Cardiac ventricle fibroblast (primary cell): Measurements from ENCODE around the genes FAM110A, RSPO4 and SNPH.

DNA sequence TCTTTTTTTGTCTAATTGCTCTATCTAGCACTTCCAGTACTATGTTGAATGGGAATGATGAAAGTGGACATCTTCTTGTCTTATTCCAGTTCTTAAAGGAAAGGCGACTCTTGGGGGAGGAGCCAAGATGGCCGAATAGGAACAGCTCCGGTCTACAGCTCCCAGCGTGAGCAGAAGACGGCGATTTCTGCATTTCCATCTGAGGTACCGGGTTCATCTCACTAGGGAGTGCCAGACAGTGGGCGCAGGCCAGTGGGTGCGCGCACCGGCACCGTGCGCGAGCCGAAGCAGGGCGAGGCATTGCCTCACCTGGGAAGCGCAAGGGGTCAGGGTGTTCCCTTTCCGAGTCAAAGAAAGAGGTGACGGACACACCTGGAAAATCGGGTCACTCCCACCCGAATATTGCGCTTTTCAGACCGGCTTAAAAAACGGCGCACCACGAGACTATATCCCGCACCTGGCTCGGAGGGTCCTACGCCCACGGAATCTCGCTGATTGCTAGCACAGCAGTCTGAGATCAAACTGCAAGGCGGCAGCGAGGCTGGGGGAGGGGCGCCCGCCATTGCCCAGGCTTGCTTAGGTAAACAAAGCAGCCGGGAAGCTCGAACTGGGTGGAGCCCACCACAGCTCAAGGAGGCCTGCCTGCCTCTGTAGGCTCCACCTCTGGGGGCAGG lies 12.4 kb upstream of the DEFB126 start:
- RAMPAGE, long total RNA: no peak

- RAMPAGE, long total RNA: no peak
Observed at GRCh38 chr20:266651-267483, 9.3 kb downstream of the DEFB132 start.

- RAMPAGE, long total RNA: no peak
Observed at GRCh38 chr20:298862-299319, 1.5 kb downstream of the ZCCHC3 start.

DNA sequence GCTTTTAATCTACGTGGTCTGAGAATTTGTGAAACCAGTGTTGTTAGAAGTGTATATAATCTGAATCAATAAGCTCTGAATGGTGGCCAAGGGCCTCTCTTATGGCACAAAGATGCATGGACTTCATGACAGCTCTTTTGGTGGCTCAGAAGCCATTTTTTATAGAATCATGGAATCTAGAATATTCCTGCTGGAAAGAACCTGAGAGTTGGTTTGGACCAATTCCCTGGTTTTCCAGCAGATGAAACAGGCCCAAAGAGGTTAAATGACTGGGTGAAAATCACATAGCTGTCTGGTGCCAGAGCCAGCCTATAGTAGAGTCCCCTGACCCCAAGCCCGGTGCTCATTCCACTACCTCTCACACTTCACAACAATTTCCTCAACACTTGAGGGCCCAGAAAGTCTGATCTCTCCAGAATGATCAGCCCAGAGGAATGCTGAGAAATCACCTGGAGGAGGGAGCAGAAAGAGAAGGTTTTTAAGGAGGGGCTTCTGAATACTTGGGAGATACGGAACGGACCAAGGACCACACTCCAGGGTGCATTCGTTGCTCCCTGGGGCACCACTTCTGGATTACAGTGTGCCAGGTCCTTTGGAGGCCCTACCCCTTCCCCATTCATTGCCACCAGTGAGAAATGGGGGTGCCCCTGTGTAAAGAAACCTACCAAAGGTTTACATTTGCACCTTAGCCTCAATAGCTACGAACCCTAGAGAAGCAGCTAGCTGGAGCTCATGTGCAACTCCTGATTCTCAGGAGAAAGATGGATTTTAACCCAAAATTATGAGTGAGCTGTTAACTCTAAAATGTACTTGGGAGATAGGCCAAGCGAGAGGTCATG lies 2.2 kb downstream of the ZCCHC3 start:
- RAMPAGE, long total RNA: no peak

DNA sequence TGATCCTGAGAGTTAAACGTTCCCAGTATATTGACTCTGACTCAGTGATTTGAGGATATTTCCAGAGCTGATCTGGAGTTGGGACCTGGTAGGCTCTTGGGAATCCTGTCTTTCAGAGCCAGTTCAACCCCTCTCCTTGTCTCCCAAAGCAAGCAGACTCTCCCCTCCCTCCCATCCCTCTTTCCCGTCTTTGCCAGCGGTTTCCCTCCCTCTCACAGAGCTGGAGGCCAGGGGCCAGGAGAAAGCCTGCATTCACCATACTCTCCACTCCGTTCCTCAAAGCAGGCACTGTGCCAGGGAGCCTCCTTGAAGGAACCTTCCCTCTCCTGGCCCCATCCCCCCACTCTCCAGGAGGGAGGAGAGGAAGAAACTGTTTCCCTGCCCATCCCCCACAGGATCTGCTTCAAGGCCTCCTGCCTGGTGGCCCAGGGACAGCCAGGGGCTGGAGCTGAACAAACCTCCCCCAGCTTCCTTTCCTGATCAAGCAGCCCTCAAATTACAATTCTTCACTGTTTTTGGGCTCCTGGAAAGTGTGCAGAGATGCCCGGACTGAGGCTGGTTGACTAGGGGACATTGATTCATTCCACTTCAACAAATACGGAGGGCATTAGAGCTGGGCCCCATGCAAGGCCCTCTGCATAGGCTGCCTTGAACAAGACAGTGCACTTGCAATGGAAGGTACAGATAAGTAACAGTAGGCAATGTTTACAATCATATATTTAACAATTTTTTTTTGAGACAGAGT lies 3.8 kb downstream of the ZCCHC3 start:
- RAMPAGE, long total RNA: no peak

DNA sequence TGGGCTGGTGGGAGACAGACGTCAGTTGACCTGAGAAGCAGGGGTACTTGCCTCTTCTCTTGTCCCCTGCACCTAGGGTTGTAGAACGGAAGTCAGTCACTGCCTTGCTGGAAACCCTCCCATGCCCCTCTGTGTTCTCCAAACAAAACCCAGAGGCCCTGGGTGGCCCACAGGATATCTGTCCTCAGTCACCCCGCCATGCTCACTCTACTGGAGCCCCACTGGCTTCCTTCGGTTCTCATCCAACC lies 868 bp downstream of the RBCK1 start:
- RAMPAGE, long total RNA: no peak

- RAMPAGE, long total RNA: no peak
Observed at GRCh38 chr20:419479-420108, 11.5 kb downstream of the RBCK1 start.

- RAMPAGE, long total RNA: no peak
Observed at GRCh38 chr20:438333-439141, 23.8 kb downstream of the TBC1D20 start.

GRCh38 chr20:444928-445206 lies 17.5 kb downstream of the TBC1D20 start:
- RAMPAGE, long total RNA: no peak

DNA sequence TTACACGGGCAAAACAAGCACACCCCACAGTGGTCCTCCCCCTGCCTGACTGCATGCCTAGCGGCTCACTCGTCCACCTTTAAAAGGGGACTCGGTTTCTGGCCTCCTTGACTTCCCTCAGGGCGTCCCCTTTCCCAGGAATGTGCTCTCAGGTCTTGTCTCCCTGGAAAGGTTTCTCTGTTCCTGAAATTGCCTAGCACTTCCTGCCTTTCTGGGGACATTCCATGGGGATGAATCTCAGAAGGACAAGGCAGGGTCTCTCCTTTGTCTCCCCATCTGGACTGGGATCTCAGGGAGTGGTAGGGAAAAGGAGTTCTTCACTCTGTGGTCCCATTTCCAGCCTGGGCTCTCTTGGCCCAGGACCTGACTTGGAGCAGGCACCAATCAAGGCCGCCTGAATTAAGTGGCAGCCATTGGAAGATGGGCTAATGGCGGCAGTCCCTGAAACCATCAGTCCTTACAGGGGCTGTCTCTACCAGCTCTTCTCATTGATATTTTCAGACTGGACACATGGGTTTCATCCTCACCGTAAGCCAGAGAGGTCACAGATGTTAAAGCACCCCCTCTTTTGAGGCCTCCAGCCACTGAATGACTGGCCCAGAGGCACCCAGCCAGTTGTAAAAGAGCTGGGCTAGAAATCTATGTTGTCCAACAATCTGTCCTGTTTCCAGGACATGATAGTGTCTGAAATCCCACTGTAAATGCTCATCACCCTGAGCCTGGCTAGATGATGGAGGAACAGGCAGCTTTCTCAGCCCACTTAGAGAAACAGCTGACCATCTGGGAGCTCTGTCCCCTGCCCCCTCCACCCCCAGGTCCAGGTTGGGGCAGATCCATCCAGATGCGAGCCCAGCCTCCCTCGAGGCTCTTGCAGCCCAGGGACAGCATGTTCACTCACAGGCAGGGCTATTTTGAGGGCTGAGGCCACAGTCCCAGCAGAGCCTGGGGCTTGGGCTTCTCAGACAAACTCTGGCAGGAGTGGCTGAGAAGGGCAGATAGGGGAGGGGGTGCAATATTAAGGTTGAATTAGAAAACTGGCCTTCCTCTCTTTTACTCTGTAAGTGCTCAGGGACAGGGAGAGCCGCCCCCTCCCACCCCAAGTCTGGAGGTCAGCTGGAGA lies 4.5 kb downstream of the TCF15 start:
- RAMPAGE, long total RNA: no peak

- RAMPAGE, long total RNA: no peak
Observed at GRCh38 chr20:699714-700496, 24.3 kb upstream of the SCRT2 start.

DNA sequence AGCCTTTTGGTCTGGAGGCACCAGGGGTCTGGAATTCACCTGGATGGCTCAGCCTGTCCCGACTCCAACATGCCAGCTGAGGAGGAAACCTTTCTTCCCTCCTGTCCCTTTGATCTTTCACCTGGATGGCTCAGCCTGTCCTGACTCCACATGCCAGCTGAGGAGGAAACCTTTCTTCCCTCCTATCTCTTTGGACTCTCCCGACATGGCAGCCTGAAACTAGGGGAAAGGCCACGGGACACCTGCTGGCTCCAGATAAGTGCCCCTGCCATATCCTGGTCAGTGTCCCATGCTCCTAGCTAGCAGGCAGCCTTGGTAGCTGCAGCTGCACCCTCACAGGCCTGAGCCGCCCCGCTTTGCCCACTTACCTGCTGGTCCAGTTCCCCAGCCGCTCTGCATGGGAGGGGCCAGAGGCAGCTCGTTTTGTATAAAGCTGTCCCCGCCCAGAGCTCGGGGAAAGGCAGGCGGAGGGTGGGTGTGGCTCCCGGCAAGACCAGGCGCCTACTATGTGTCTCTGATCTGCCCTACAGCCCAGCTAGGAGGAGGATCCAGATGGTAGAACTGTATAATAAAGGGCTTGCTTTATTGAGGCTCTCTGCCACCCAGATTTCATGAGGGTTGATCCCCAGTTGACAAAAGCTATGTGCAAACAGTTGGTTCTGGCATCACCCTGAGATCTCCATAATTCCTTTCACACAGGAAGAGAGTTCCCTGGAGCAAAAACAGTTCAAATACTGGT lies 7.5 kb upstream of the SLC52A3 start:
- RAMPAGE, long total RNA: no peak

- RAMPAGE, long total RNA: no peak
Observed at GRCh38 chr20:833098-834417, at the start of gene FAM110A. Gene FAM110A, plus strand, starts transcription at chr20:833715.

DNA sequence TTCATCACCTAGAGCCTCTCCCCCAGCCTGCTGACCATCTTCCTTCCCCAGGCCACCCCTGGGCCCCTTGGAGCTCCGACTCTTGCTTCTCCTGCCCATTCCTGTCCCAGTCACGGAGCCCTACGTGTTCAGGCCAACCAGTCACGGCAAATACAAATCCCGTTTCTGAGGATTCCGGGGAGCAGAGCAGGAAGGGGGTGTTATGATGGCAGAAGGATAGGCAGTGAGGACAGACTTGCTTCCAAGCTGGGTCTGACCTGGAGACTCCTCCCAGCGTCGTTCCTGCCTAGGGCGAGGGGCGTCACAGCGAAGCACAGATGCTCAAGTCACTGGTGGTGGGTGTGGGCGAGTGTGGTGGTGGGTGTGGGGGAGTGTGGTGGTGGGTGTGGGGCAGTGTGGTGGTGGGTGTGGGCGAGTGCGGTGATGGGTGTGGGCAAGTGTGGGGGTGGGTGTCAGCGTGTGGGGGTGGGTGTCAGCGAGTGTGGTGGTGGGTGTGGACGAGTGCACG lies 42.7 kb upstream of the ANGPT4 start:
- RAMPAGE, long total RNA: no peak

- RAMPAGE, long total RNA: no peak
Observed at GRCh38 chr20:1001723-1002985, at the start of gene RSPO4. Gene RSPO4, minus strand, starts transcription at chr20:1002311.

- RAMPAGE, long total RNA: no peak
Observed at GRCh38 chr20:1118256-1118533, 207 bp upstream of the PSMF1 start.

- RAMPAGE, long total RNA: no peak
Observed at GRCh38 chr20:1123060-1123593, 4.7 kb downstream of the PSMF1 start.

DNA sequence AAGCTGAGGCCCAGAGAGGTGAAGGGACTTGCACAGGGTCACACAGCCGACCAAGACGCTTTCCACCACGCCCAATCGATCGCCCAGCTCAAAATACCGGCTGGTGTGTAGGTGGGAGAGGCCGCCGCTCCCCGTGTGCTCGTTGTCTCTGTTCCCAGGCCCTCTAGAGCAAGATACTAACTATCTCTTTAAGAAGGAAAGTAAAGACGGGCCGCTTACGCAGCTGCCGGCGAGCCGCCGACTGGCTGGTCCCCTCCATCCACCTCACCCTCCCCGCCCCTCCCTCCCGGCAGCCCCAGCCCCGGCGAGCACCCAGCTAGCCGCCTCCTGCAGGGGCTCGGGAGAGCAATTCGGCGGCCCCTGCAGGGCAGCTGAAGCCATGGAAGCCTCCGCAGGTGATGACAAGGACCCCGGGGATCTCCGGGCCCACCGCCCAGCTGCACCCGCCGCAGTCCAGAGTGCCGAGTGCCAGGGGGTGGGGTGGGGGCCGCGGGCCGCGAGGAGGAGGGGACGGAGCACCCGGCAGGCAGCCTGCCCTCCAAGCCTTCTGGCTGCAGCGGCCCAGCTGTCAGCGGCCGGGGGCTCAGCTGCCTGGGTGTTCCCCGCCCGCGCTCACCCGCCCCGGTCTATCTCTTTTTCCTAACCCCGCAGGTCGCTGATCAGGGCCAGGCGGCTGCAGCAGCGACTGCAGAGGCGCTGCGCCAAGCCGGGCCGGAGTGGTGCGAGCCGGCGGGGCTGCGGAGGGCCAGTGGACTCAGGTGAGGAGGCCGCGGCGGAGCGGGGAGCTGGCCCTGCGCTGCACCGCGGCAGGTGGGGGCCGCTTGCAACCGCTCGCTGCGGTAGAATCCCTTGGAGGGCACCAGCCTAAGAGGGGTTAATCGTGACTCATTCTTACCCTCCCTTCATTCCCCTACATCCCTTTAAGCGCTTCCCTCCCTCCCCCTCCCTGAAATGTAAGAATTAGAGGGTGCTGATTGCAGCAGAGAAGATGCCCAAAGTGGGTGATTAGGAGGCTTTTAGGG lies at the start of gene SNPH:
SNPH (plus strand) TSS at position 292 of the 1,022 bp plus-strand sequence.
- RAMPAGE, long total RNA: no peak

DNA sequence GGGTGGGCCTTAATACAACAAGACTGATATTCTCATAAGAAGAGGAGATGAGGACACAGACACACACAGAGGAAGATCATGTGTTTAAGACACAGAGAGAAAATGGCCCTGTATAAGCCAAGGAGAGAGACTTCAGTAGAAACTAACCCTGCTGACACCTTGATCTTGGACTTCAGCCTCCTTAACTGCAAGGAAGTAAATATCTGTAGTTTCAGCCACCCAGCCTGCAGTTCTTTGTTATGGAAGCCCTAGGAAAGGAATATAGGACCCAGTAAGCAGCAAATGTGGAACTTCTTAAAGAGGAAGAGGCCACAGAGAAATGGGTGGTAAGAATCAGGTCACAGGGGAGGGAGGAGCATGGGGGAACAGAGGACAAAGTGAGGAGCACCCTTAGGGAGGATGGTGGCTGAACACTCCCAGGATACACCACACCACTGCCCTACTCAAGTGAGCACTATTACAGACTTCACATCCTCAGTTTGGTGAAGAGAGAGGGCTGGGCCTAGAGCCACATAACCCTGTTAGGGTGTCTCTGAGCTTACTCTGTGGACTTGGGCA lies 735 bp downstream of the SIRPB1 start:
- RAMPAGE, long total RNA: no peak

DNA sequence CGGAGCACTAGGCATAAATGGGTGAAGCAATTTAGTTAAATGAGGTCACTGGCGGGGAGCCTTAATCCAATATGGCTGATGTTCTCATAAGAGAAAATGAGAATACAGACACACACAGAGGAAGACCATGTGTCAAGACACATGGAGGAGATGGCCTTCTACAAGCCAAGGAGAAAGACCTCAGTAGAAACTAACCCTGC lies 714 bp downstream of the SIRPG start:
- RAMPAGE, long total RNA: no peak